ENCODE data around the gene STARD5.

DNA sequence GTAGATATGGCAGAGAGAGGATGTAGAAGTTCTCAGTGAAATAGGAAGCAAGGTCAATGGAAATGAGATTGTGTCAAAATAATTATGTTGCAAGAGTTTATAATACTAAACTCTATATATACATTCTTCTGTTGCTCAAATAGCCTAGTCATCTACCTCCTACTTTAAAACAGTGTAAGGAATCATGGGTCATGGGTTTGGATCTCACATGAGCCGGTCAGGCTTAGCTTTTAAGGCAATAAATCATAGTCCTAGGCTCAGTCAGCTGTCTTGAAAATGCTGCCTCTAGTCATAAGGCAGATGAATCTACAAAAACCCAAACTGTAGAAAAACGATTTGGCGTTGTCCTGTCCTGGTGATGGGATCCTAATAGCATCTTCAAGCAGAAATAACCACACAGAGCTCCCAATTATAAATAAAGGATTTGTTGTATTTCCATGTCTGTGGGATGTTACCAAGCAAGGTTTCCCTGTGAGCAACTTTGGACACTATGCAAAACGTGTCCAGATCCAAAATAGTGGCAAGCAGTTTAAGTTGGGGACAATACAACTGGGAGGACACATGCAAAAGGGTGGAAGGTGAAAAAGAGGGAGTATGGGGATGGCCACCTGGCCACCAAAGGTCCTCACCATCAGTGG, 16.7 kb downstream of the BCL2A1 start:
- PRO-cap, result no peak

DNA sequence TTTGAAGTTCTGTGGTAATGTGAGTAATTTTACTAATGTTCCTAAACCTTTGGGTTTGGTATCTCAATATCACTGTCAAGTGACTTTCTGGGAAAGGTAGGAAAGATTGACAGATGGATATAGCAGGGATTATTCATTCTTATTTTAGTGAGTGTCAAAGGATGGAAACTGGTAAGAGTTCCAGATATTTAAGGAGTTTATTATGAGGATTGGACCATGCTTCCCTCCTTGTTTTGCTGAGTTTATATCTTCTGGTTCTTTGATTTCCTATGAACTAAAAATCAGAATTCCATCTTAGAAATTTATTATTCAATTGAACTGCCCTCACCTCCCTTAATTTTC, 23.0 kb downstream of the ZFAND6 start:
- PRO-cap, result no peak

- PRO-cap, result no peak
Measured at GRCh38 chr15:80176490-80176924, 23.7 kb downstream of the FAH start.

GRCh38 chr15:80249427-80250497, 2.3 kb downstream of the CTXND1 start:
- PRO-cap, result no peak

- PRO-cap, result no peak
Measured at GRCh38 chr15:80288181-80288539, 36.1 kb upstream of the CTXND1 start.

GRCh38 chr15:80388745-80389069, 15.5 kb upstream of the ARNT2 start:
- PRO-cap, result no peak

GRCh38 chr15:80436527-80436982, 32.4 kb downstream of the ARNT2 start:
- PRO-cap, result no peak

GRCh38 chr15:80550101-80550835, 144.8 kb upstream of the ABHD17C start:
- PRO-cap, result no peak

GRCh38 chr15:80699281-80699878, 4.3 kb downstream of the ABHD17C start:
- PRO-cap, result no peak

DNA sequence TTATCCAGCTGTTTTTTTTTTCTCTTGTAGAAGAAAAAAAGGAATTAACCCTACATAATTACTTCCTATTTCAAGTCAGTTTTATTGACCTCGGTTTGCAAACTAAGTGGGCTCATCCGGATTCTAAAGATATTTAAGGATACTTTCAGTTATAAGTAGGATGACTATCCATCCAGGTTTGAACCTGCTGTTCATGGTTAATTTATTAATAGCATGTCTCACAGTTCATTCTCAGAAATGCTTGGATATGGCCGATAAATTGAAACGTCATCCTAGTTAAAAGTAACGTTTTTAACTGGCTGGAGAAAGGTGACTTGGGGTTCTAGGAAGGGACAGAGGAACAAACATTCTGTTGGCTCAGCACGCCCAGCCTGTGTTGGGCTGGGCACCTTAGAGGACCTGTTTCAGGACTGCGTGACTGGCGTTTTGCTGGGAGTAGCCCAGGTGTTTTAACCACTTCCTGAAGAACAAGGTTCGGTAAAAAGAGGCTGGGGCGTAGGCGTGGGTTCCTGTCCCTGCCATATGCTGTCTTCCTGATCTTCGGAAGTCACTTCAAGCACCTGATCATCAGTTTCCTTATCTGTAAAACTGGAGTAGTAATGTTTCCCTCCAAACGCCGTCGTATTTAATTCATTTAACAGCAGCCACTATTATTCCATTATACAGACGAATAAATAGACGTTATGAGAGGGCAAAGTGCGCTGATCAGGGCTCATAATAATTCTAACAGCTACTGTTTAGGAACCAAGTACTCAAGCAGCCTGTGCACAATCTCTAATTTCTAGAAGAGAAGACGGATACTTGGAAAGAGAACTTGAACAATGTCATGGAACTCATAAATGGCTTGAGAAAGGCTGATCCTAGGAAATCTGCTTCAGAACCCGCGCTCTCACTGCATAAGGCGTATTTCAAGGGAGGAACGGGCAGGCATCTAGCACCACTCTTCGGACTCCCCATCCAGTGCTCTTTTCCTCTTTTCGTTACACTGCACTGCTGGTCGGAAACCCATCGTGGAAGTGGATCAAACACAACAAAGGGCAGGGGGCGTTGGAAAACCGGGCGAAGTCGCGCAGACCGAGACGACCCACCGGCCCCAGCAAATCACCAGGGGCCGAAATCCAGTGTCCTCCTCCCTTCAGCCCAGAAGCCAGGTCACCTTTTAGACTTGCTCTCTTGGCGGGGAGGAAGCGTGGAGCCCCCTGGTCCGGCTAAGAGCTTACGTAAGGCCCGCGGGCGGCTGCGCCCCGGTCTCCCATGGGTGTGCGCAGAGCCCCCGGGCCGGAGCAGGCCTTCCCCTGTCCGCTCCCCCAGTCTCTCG, 856 bp upstream of the TLNRD1 start:
- PRO-cap, result unidirectional peak, plus-strand start at position 470 of the sequence; unidirectional peak, plus-strand start at position 904 of the sequence

DNA sequence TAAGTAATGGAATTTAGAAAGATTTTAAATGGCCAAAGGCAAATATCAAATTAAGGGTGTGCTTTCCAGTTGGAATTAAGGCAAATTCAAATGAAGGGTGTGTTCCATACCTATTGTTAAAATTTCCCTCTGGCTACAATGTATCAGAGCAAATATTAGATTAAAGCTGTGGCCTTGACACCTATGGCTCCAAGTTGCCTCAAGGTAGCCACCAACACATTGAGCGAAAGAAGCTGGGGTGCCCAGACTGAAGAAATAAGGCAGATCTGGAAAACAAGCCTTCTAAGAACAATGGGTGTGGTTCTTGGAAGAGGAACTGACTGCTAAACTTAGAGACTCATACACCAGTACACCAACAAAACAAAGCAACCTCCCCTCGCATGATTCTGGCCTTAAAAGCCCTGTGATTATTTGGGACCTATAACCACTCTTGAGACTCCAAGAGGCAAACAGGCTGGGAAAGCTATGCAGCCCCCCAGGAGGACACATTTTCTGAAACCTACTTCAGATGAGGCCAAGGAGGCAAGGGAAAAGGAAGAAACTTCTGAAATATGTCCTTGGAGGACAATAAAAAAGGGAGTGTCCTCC, 29.4 kb upstream of the IL16 start:
- PRO-cap, result no peak

DNA sequence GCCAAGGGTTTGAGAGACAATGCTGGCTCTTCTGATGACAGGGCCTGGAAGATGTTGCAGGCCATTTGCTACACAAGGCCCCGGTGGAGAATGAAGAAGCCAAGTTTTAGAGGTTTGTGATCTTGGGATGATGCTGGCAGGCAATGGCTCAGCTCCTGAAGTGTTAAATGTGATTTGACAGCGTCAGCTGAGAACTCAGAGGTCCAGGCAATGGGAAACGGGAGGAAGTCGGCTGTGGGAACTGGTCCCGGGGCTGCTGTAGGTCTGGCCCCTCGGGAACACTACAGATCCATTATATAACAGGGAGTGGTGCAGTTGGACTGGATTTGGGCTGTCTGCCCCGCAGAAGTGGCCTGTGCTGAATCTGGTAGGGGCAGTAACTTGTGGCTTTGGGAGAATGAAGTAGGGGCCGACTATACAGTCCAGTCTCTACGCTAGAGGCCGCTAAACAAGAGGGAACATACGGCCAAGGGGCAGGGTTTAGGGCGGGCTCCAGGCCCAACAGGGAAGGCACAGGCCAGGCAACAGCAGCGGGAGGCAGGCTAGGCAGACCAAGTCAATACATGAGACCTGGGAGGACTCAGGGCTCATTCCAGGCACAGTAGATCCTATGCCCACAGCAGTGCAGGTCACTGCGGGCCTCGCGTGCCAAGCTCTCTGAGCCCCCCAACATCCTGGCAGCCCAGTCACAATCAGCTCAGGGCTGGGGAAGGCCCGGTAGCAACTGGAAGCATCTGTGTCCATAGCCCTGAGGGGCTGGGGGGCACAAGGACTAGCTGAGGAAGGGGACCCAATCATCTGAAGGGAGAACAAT, 20.3 kb upstream of the IL16 start:
- PRO-cap, result no peak

- PRO-cap, result no peak
Measured at GRCh38 chr15:81310335-81311081, 13.4 kb downstream of the STARD5 start.

DNA sequence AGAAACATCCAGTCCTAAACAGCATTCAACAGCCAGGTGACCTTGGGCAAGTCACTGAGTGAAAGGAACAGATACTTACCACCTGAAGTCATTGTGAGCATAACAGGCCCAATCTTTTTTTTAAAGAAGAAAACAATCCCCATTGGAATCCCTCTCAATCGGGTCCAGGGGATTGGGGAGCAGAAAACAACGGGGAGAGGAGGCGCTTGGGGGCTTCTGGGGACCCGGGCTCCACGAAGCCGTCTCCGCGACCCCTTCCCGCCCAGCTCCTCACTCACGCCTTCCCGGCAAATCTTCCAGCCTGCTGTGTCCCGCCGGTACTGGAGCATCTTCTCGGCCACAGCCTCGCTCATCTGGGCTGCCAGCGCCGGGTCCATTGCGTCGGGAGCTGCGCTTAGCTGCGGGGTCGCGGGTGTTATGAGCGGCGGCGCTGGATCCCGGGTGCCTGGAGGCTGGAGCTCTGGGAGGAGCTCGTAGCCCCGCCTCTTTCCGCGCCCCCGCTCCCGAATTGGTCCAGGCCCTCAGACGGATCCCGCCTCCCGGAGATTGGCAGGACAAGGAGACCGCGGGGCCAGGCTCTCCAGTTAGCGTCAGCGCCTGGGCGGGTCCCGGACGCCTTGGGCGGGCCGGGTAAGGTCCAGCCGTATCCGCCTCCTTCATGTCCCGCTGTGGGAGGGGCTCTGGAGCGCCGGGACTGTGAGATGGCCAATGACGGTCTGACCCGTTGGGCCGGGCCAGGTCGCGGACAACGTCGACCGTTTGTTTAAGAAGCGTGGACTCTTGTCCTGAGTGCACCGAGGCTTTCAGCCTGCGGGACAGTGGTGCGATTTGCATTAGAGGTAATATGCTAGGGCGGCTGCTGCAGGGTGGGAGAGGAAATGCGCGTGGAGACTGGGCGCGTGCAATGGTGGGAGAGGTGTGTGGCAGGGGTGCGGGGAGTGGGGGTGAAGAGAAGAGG, at the start of gene STARD5:
Gene STARD5 (minus strand): TSS at position 419 of the 958 bp plus-strand sequence.
- PRO-cap, result bidirectional peak, plus-strand start at position 685 of the sequence, minus-strand start at position 419 of the sequence

DNA sequence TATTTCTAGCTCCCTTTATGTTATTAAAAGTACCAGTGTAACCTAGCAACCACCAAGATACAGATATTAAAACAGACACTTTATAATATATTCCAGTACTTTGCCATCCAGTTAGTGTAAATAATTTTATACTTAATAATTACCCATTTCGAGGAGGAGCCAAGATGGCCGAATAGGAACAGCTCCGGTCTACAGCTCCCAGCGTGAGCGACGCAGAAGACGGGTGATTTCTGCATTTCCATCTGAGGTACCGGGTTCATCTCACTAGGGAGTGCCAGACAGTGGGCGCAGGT, 248.1 kb downstream of the MEX3B start:
- PRO-cap, result no peak

GRCh38 chr15:81964738-81965127, 81.1 kb downstream of the MEX3B start:
- PRO-cap, result no peak

DNA sequence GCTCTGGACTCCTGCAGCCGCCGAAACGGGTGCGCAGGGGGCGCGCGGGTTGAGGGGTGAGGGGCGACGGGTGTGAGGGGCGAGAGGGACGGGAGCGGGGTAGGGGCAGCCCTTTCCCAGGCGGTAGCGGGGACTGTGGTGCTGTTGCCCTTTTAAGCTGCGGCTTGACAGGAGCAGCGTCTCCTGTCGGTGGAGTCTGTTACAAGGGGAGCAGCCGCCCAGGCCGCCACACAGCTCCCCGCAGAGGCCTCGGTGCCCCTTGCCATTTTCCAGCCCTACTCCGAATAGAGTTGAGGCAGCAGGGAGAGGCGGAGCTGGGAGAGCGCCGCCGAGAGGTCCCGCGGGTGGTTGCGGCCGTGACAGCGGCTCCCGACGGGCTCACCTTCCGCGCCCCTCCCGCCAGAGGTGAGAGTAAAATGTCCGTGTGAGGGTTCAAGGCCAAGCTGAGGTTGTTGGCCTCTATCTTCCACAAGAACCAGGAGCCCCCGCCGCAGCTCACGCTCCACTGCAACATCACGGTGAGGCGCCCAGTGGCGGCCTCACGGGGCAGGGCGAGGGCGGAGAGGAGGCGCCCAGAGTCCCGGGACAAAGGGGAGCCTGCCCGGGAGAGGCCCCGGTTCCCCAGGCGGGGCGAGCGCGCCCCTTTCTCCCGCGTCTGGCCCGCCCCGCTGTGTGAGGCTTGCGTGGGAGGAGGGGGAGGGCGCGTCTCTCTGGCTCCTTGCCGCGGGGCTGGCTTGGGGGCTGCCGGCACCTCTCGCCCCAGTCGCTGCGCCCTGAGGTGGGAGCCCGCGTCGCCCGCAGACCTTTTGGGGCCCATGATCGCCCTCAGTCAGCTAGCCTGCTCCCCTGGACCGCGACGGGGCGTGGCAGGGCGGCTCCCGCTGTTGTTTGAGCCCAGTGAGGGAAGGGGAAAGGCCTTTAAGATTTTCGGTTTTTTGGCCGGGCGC, 15.9 kb downstream of the GOLGA6L9 start:
- PRO-cap, result no peak

- PRO-cap, result no peak
Measured at GRCh38 chr15:82537129-82537648, 3.1 kb downstream of the RPS17 start.

DNA sequence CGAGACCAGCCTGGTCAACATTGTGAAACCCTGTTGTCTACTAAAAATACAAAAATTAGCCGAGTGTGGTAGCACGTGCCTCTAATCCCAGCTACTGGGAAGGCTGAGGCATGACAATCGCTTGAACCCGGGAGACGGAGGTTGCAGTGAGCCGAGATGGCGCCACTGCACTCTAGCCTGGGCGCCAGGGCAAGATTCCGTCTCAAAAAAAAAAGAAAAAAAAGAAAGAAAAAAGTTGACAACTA, 850 bp downstream of the RPS17 start:
- PRO-cap, result no peak

DNA sequence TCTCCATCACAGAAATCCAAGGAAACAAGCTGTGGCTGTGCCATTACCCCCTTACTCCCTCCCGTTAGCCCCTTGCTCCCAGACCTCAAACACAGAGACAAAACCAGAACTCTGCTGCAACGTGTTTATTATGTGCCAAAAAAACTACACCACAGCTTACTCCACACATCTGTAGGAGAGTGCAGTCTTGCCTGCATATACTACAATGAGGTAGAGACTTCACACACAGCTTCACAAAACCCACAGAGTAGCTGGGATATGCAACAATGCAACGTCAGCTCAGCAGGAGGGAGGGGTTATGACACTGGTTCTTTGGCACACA, 2.8 kb upstream of the RPS17 start:
- PRO-cap, result no peak